Temporal lobe (tissue), 2 donors: Measurements from ENCODE around the gene MAP1S.

DNA sequence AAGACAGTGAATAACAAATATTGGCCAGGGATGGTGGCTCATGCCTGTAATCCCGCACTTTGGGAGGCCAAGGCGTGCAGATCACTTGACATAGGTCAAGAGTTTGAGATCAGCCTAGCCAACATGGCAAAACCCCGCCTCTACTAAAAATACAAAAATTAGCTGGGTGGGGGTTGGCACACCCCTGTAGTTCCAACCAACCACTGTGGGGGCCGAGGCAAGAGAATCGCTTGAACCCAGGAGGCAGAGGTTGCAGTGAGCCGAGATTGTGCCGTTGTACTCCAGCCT, 63.0 kb upstream of the USE1 start:
- RAMPAGE, long total RNA, result no peak

- RAMPAGE, long total RNA, result no peak
Observed at GRCh38 chr19:17156072-17156271, 59.2 kb upstream of the USE1 start.

DNA sequence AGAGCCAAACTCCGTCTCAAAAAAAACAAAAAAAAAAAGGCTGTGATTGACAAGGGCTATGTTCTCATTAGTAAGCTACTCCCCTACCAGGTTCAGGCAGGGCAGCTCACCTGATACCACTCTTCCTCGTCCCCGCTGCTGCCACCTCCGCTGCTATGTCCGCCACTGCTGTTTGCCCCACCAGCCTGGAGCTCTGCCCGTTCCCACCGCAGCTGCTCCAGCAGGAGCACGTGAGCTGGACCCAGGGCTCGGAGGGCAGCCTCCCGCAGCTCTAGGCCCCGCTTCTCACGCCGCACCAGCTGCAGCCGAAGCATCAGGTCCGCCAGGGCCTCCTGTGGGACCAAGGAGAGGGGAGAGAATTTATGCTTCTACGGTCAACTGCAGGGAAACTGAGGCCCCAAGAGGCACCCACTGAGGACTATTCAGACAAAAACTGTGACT, 9.2 kb downstream of the USHBP1 start:
- RAMPAGE, long total RNA, result no peak

- RAMPAGE, long total RNA, result no peak
Observed at GRCh38 chr19:17332721-17333335, 1.8 kb downstream of the ANO8 start.

DNA sequence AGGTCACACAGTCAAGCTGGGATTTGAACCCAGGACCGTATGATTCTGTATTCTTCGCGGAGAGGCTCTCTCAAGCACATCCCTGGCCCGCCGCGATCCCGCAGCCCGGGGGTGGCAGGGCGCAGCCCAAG, 581 bp downstream of the ANO8 start:
- RAMPAGE, long total RNA, result no peak

- RAMPAGE, long total RNA, result no peak
Observed at GRCh38 chr19:17365589-17365996, 11.5 kb downstream of the PLVAP start.

DNA sequence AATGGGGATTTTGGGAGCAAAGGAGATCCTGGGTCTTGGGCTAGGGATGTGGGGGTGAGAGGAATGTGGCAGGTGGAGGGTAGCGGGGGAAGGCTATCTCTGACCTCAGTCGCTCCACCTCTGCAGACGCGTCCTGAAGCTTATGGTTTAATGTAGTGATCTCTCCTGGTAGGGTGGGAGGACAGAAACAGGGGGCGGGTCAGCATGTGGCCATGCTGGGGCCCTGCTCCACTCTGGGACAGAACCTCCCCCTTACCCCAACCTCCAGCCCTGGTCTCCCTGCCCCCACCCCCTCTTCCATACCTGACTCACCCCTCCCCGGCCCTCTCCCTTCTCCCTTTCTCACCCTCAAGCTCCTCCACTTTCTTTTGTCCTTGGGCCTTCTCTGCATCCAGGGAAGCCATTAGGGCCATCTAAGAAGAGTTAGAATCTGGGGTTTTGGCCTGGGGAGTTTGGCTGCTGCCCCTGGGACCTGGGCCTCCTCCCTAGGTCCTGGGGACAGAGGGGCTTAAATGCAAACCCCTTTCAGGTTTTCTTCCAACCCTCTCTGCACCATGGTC, 1.3 kb downstream of the BST2 start:
- RAMPAGE, long total RNA, result no peak

GRCh38 chr19:17469124-17469888, 1.0 kb upstream of the SLC27A1 start:
- RAMPAGE, long total RNA, result no peak

DNA sequence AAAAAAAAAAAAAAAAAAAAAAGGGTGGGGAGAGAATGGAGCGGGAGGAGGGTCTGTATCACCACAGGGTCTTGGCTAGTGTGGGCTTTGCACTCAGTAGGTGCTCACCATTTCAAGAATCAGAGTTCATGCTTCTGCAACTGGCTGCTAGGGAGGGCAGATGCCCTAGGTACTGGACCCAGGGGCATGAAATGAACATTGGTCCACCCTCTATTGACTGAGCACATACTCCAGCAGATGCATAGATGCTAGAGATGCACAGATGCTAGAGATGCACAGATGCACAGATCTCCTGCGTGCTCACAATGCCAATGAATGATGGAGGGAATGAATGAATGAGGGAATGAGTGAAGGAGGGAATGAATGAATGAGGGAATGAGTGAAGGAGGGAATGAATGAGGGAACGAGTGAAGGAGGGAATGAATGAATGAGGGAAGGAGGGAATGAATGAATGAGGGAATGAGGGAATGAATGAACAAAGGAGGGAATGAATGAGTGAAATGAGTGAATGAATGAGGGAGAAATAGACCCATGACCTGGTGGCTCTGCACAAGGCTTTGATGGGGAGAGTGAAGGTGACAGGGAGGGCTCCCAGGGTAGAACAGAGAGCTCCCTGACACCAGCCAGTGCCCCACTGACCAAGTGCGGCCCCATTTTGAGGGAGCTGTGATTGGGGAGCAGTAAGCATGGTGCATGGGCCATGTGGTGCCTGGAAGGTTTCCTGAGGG, 12.5 kb downstream of the SLC27A1 start:
- RAMPAGE, long total RNA, result no peak

DNA sequence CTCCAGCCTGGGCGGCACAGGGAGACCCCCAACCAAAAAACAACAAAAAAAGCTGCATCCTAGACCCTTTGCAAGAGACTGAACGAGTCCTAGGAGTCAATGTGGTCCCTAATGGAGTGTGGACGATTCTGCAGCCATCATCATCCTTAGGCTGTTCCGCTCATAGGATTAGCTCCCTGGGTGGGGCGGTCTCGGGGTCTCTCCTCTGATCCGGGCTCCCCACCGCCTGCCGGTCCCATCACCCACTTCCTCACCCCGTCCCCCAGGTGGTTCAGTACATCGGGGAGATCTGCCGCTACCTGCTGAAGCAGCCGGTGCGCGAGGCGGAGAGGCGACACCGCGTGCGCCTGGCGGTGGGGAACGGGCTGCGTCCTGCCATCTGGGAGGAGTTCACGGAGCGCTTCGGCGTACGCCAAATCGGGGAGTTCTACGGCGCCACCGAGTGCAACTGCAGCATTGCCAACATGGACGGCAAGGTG, 14.4 kb upstream of the PGLS start:
- RAMPAGE, long total RNA, result no peak

- RAMPAGE, long total RNA, result no peak
Observed at GRCh38 chr19:17515935-17516462, 4.5 kb downstream of the PGLS start.

GRCh38 chr19:17719099-17719646, at the start of gene MAP1S:
Gene MAP1S, plus strand, starts transcription at chr19:17719480.
- RAMPAGE, long total RNA, result start-site peak on the plus strand at chr19:17719486-17719505, 81 and 70 reads in 2 replicates

- RAMPAGE, long total RNA, result no peak
Observed at GRCh38 chr19:17797292-17798093, 2.6 kb downstream of the B3GNT3 start.

- RAMPAGE, long total RNA, result no peak
Observed at GRCh38 chr19:17842270-17842626, 5.5 kb downstream of the JAK3 start.

DNA sequence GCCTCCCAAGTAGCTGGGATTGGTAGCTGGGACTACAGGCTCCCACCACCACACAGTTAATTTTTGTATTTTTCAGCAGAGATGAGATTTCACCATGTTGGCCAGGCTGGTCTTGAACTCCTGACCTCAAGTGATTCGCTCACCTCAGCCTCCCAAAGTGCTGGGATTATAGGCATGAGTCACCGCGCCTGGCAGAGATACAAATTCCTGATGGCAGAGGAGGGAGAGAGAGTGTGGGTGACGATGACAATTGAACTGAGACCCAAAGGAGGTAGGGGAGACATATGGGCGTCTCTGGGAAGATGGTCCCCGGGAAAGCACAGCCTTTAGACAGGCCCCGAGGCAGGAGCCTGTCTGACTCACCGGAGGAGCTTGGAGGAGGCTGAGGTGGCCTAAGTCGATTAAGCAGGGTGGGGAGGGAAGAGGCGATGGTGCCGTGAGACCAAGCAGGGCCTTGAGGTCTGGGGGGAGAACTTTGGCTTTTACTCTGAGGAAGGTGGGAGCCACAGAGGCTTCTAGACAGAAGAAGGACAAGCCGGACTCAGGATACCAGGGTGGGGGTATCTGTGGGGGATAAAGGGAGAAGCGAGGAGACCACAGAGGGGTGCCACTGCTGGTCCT, 38.2 kb downstream of the ARRDC2 start:
- RAMPAGE, long total RNA, result no peak

DNA sequence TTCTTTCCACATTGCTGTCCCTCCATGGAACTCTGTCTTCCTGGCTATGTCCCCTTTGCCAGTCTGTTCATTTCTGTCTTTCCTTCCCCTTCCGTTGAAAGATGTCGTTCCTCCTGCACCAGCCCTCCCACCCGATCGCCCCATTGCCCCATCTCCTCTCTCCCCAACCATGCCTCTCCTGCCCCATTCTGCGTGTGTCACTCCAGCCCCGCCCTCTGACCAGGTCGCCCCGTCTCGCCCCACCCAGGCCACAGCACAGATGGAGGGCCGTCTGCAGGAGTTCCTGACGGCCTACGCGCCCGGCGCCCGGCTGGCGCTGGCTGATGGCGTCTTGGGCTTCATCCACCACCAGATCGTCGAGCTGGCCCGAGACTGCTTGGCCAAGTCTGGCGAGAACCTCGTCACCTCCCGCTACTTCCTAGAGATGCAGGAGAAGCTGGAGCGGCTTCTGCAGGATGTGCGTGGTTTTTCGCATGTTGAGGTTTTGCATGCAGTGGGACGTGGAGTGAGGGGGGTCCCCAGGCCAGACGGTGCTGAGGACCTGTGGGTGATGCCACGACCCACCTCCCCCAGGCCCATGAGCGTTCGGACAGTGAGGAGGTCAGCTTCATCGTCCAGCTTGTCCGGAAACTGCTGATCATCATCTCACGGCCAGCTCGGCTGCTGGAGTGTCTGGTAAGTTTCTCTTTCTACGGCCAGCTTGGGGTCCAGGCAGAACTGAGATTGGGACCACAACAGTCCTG, 26.3 kb downstream of the MAST3 start:
- RAMPAGE, long total RNA, result no peak

GRCh38 chr19:18135951-18136455, 17.0 kb upstream of the PIK3R2 start:
- RAMPAGE, long total RNA, result no peak

DNA sequence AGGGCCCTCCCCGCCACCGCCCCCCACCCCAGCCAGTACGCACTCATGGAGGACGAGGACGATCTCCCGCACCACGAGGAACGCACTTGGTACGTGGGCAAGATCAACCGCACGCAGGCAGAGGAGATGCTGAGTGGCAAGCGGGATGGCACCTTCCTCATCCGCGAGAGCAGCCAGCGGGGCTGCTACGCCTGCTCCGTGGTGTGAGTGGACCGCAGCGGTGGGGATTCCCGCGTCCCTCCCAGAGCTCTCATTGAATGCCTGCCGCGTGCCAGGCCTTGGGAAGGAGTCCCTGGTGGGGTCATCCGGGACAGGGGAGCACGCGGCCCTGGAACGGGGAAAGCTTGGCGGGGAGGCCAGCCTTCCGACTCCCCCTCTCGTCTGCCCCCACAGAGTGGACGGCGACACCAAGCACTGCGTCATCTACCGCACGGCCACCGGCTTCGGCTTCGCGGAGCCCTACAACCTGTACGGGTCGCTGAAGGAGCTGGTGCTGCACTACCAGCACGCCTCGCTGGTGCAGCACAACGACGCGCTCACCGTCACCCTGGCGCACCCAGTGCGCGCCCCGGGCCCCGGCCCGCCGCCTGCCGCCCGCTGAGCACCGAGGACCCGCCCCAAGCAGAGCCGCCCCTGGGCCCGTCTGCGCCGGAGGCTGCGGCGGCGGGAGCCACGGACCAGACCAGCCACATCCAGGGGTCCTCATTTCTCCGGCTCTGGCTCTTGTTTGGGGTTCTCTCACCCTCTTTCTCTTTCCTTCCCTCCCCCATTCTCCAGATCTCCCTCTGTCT, 4.7 kb upstream of the IFI30 start:
- RAMPAGE, long total RNA, result no peak

GRCh38 chr19:18186565-18187222, 6.3 kb upstream of the MPV17L2 start:
- RAMPAGE, long total RNA, result no peak

DNA sequence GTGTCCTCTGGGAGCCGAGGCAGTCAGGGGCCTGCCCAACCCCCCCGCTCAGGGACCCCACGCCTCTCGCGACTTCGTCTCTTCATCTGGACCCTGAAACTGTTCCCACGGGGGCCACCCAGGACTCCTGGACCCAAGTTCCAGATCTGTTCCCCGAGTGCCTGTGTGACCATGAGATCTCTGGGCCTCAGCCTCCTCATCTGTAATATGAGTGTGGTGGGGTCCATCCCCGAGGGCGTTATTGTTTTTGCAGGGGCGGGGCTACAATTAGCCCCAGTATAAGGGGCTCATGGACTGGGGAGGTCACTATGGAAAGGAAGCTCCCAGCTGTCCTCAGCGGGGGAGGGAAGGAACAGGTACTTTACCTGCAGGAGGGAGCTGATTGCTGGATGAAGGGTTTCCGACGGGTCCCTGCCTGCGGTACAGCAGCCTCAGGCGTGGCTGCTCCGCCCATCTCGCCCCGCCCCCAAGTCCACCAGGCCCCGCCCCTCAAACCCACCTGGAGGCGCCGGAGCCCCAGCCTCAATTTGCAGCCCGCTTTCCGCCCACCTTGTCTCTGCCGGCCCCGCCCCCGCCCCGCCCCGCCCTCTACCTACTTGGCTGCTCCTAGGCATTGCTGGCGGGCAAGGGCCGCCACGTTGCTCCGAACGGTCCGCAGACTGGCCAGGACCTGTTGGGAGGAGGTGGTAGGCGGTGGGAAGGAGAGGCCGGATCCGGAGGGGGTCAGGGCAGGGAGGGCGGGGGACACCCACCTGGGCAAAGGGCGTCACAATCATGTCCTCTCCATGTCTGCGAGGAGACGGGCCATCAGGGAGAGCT, 5.5 kb downstream of the PDE4C start:
- RAMPAGE, long total RNA, result no peak